Heart right ventricle (tissue), 2 donors: Measurements from ENCODE around the genes PRPF40B and LETMD1.

- PRO-cap, 2 experiments: no peak in any of the 2 experiments
Measured at GRCh38 chr12:49622344-49623143, 817 bp upstream of the PRPF40B start.

DNA sequence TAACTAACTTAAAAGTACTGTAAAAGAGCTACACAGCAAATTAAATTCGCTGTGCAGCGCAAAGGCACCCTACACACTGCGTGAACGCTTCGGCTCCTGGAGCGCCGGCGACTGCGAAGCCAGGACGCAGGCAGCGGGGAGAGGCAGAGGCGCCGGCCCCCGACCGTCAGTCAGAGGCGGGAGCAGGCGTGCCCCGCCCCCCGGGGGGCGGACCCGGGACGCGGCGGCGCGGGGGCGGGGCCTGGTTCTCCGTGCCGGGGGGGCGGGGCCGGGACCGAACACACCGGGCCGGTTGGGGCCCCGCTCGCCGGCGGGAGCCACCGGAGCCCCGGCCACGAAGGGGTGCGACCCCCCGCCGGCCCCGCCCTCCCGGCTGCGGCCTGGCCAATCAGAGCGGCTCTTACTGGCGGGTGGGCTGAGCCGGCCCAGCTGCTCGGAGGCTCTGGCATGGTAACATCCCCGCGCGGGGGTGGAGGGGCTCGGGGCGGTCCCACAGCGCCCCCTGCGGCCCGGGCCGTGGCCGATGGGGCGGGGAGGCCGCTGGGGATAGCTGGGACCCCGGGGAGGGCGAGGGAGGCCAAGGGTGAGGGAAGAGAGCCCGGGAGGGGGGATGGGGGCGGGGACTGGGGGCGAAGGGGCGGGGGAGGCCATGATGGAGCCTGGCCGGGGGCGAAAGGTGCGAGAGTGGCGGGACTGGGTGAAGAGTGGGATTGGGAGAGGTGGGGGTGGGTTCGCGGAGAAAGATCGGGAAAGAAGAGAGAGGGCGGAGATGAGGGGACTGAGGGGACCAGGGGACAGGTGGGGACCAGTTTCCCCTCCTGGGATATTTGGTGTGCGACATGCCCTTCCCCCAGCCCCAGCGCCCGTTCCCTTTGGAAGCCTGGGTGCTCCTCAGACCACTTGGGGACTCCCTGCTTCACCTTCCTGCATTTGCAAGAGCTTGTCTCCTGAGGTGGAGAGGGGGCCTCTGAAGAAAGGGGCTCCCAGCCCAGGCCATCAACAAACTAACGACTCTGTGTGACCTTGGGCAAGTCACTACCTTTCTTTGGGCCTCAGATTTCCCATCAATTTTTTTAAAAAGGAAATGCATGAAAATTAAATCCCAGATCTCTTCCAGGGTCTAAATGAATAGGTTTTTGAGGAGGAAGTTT is at the start of gene PRPF40B:
Gene PRPF40B, plus strand, starts transcription at position 418 of the 1,151 bp plus-strand sequence.
- PRO-cap, 2 experiments: peak in 2 of 2 experiments; most common plus-strand start position 428 of the sequence (in 2); most common minus-strand start position 113 of the sequence (in 2)

GRCh38 chr12:49633289-49634091 is 10.1 kb downstream of the PRPF40B start:
- PRO-cap, 2 experiments: no peak in any of the 2 experiments

- PRO-cap, 2 experiments: no peak in any of the 2 experiments
Measured at GRCh38 chr12:49647119-49647851, 23.9 kb downstream of the PRPF40B start.

GRCh38 chr12:49653384-49654101 is 30.2 kb downstream of the PRPF40B start:
- PRO-cap, 2 experiments: no peak in any of the 2 experiments

DNA sequence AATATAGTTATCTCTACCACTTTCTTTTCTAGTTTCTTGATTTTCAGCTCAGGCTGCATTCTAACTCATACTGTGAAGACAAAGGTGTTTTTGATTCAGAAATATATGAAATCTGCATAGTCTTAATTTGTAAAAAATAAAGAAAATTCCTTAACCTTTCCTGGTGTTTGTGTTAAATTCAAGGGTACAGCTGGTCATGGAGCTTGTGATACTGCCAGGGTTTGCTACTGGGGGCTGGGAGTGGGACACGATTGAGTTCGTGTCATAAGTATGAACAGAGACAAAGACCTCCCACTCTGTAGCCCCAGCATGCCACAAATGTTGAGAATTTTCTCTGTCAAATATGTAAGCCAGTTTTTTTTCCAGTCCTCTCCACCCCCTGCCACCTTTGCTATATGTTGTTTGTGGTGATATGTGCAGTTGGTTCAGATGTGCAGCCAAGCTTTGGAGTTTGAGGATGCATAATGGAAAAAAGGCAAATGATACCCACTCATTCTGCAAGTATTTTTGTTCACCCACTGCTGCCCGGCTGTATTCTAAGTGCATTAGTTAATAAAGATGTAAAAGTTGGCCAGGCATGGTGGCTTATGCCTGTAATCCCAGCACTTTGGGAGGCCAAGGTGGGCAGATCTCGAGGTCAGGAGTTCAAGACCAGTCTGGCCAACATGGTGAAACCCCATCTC is 23.6 kb downstream of the TMBIM6 start:
- PRO-cap, 2 experiments: no peak in any of the 2 experiments

DNA sequence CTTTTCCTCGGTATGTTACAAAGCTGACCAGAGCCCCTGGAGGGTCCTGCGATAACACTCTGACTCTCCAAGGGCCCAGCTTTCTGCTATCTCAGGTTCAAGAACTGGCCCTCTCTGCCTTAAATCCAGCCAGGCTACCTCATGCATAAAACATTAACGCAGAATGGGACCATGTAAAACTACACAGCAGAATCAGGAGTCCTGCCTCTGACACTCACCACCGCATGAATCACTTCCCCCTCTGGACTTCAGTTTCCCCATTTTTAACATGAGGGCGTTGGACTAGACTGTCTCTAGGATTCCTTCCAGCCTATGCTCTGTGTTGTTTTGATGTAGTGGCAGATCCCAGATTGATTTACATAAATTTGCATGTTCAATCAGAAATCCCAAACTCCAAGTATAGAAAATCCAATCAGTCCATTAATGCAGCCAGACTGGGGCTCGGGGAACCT is 3.3 kb downstream of the NCKAP5L start:
- PRO-cap, 2 experiments: peak in 1 of 2 experiments; most common plus-strand start position 260 of the sequence (in 1)

DNA sequence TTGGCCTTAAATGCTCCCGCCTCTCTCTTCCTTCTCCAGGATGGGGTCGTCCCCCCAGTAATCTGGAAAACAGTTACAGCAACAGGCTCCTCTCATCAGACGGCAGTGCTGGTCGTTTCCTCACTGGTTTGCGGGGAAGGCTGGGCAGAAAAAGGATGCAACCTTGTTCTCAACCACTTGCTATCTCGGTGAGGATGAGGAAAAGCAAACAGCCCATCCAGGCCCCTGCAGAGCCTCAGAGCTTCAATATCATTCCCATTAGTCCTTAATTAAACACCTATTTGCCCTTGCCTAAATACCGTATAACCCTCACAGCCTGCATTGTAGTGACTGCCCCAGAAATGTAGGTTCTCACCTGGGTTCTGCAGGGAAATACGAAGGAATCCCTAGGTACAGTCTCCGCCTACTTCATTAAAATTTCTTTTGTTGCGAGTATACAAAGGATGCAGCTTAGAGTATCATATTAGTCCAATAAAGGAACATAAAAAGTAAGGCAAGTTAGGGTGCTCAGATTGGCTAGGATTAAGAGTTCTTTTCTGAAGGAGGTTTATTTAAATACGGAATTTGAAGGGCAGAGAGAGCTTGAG is 776 bp upstream of the NCKAP5L start:
- PRO-cap, 2 experiments: no peak in any of the 2 experiments

DNA sequence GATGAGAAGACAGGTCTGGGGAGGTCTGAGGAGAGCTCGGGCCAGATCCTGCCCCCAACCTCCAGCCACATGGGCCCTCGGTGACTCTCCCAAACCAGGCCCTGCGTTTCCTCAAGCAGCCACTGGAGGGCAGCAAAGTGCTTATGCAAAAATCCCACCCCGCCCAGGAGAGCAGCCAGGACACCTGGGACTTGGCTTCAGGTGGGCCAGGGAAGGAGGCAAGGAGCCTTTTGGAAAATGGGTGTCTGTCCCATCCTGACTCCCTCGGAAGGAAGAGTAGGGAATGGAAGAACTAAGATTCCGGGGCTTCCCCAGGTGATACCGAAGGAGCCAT is 24.2 kb upstream of the BCDIN3D start:
- PRO-cap, 2 experiments: no peak in any of the 2 experiments

- PRO-cap, 2 experiments: no peak in any of the 2 experiments
Measured at GRCh38 chr12:50086015-50086581, 956 bp downstream of the SMARCD1 start.

DNA sequence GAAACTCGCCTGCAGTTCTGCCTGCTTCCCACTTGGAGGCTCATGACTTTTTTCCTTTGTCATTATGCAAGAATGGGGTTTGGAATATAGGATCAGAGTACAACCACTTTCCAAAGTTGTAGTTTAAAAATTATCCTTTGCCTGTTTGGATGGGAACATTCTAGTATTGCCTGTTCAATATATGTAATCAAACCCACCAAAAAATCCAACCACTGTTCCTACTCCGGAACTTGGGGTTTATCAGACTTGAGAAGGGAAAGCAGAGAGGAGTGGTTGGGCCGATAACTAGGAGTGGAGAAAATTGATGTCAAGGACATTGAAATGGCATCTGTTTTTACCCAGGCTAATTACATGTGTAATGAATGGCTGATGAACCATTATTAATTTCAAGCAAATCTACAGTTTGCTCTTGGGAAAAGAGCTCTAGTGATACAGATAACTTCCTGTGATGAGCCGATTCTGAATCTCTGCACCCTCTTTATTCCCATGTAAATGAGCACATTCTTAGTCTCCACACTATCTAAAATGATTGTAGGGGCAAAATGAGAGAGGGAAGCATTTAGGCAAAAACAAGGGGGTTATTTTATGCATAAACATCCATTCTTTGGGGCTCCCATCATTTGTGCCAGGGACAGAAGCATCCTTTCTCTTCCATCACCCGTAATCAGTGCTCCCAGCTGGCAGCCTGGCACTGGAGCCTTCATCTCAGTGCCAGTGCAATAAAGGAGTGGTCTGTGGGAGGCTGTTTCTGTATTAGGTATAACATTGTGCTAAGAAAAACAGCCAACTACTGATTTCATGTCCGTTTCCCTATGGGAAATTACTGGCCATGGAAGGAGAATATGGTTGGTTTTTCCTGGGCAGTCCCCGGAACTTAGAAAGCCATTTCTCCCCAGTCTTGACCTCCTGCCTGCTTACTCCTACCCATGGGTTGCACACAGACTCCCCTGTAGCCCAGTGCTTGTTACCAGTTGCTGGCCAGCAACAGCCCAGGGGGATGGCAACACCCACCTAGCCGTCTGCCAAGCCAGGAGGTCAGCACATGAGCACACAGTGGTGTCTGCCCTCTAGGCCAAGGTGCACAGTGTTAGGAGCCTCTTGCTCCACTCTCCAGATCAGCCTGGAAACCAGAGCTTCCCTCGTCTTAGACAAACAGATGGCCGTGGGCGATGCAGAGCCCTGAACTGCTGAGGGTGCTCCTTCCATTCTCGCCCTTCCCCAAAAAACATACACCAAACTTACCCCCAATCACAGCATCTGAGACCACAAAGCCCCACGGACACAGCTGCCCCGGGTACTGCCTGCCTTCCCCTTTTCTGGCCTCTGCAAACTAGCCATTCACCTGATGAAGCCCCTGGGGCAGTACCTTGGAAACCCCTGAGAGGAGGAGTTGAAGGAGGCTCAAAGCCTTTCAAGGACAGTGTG is 1.5 kb upstream of the GPD1 start:
- PRO-cap, 2 experiments: no peak in any of the 2 experiments

GRCh38 chr12:50241944-50242470 is 41.3 kb downstream of the LIMA1 start:
- PRO-cap, 2 experiments: peak in 1 of 2 experiments; most common plus-strand start chr12:50242113 (in 1); most common minus-strand start chr12:50242075 (in 1)

DNA sequence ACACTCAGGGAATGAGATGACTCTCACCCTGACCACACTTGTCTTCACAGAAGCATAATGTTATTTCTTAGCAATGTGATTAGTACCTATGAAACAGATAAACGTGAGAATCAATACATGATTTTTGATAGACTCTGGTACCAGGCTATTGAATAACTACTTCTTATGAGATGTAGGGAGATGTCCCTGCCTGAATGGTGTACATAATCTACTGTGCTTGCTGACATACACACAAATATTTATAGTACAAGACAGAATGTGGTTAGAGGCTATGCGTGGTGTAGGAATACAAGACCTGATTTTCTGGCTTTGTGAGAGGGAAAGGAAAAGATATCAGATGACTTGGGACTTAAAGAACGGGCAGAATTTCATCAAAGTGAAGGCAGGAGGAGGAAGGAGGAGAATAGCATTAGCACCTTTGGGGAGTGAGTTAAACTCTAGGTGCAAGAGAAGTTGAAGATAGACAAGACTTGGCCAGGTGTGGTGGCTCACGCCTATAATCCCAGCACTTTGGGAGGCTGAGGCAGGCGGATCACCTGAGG is 31.4 kb downstream of the LIMA1 start:
- PRO-cap, 2 experiments: no peak in any of the 2 experiments

GRCh38 chr12:50456352-50456947 is 48.3 kb upstream of the DIP2B start:
- PRO-cap, 2 experiments: no peak in any of the 2 experiments

- PRO-cap, 2 experiments: peak in 1 of 2 experiments; most common plus-strand start chr12:50502480 (in 1)
Measured at GRCh38 chr12:50502348-50502547, 2.5 kb upstream of the DIP2B start.

GRCh38 chr12:50504726-50504910 is 167 bp upstream of the DIP2B start:
- PRO-cap, 2 experiments: no peak in any of the 2 experiments

GRCh38 chr12:50619983-50621189 is 115.6 kb downstream of the DIP2B start:
- PRO-cap, 2 experiments: no peak in any of the 2 experiments

- PRO-cap, 2 experiments: no peak in any of the 2 experiments
Measured at GRCh38 chr12:50659783-50660025, 104.2 kb upstream of the ATF1 start.

- PRO-cap, 2 experiments: peak in 2 of 2 experiments; most common plus-strand start chr12:51047965 (in 2); most common minus-strand start chr12:51047859 (in 2)
Measured at GRCh38 chr12:51047579-51048481, at the start of gene LETMD1. LETMD1 (plus strand) TSS chr12:51048327.

GRCh38 chr12:51197708-51198411 is 20.0 kb downstream of the POU6F1 start:
- PRO-cap, 2 experiments: no peak in any of the 2 experiments